Aortic smooth muscle cell (primary cell): ENCODE results near the gene SPTB.

GRCh38 chr14:63295116-63295945 lies 23.4 kb downstream of the GPHB5 start:
- RRBS, result no CpG with 5 or more reads among the region's 11 CpGs

GRCh38 chr14:63488083-63488610 lies 55.0 kb downstream of the PPP2R5E start:
- RRBS, result no CpG with 5 or more reads among the region's 3 CpGs

DNA sequence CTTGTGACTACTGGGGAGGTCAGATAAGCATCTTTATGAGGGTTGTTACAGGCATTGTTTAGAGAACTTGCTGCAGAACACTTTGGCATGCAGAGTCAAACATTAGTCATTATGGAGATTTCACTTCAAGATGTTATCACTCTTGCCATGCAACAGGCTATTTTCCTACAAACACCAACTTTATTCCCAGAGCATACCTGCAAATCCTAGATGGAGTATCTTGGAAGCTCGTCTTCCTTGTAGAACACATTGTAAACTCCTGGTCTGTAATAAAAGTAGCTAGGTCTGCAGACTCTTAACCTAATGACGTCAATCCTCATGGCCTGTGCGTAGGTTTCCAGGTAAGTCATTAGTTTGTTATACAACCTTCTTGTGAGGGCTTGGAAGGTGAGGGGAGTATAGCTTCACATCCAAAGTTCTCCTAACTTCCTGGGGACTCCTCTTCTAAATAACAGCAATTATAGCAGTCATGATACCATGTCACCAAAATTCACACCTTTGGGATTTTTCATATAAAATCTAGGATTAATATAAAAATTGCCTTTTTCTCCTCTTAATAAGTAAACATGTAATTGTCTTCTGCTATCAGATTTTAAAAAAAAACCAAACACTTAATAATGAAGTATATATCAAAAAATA lies 36.4 kb upstream of the WDR89 start:
- RRBS, result no CpG with 5 or more reads among the region's 3 CpGs

DNA sequence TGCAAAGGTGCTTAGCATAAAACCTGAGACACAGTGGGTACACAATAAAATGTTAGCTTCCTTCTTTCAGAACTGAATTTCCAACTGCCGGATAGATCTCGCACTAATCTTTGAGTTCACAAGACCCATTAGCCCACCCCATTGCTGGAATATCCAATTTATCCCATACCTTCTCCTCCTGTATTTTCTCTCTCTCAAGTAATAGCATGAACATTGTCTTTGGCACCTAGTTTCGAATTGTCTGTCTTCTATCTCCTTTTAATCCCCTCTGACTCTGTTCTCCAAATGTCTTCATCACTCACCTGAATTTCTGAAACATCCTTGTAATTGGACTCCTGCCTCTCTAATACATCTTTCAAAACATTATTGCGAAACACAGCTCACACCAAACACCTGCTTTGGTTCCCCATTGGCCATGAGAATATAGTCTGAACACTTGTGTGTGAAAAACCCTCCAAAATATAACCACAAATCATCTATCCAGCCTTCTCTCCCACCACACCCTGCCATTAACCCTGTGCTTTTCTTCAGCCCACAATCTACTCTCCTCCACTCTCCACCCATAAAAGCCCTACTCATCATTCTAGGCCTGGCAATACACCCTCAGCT lies 17.0 kb downstream of the SYNE2 start:
- RRBS, result no CpG with 5 or more reads among the region's 4 CpGs

GRCh38 chr14:64215990-64216700 lies 78.0 kb downstream of the ESR2 start:
- RRBS, result no CpG with 5 or more reads among the region's 16 CpGs

- RRBS, result no CpG with 5 or more reads among the region's 3 CpGs
Measured at GRCh38 chr14:64228590-64228838, 65.7 kb downstream of the ESR2 start.

DNA sequence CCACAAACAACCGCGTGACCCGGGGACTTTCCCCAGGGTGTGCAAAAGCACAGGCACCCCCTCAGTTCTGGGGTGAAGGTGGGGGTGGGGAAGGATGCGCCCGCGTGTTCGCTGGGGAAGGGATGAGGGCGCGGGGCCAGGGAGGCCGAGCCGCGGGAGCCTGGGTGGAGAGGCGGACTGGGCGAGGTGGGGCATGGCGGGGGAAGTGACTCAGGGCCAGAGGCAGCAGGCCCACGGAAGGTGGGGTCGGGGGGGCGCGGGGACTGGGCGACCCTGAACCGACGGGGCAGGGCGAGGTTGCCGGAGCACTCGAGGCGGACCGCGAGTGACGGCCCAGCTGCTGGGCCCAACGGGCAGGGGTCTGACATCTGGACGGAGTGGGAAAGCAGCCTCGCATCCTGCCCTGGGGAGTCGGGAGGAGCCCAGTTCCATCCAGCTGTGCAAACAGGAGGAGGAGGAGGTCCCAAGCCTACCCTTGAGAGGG lies 418 bp upstream of the ZBTB25 start:
- RRBS, result 0% methylated on average over 3 of the region's 33 CpGs

GRCh38 chr14:64508786-64509546 lies 4.4 kb downstream of the ZBTB1 start:
- RRBS, result no CpG with 5 or more reads among the region's 9 CpGs

DNA sequence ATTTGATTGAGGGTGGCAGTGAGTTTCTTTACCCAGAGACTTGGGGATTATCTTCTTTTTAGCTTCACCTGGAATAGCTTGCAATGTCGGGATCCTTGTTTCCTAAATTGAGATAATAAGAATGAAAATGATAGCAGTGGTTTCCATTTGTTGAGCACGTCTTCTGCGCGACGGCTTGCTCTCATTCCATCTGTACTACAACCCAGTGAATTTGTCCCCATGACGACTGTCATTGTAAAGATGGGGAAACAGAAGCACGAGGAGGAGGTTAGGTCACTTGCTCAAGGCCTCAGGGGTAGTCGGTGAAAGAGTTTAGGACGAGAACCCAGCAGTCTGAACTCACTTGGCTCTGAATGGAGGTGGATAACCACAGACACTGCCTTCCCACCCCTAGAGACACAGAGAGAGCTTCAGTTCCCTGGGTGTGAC lies 31.0 kb upstream of the PLEKHG3 start:
- RRBS, result no CpG with 5 or more reads among the region's 9 CpGs

- RRBS, result no CpG with 5 or more reads among the region's 18 CpGs
Measured at GRCh38 chr14:64681750-64682799, 22.1 kb upstream of the PLEKHG3 start.

DNA sequence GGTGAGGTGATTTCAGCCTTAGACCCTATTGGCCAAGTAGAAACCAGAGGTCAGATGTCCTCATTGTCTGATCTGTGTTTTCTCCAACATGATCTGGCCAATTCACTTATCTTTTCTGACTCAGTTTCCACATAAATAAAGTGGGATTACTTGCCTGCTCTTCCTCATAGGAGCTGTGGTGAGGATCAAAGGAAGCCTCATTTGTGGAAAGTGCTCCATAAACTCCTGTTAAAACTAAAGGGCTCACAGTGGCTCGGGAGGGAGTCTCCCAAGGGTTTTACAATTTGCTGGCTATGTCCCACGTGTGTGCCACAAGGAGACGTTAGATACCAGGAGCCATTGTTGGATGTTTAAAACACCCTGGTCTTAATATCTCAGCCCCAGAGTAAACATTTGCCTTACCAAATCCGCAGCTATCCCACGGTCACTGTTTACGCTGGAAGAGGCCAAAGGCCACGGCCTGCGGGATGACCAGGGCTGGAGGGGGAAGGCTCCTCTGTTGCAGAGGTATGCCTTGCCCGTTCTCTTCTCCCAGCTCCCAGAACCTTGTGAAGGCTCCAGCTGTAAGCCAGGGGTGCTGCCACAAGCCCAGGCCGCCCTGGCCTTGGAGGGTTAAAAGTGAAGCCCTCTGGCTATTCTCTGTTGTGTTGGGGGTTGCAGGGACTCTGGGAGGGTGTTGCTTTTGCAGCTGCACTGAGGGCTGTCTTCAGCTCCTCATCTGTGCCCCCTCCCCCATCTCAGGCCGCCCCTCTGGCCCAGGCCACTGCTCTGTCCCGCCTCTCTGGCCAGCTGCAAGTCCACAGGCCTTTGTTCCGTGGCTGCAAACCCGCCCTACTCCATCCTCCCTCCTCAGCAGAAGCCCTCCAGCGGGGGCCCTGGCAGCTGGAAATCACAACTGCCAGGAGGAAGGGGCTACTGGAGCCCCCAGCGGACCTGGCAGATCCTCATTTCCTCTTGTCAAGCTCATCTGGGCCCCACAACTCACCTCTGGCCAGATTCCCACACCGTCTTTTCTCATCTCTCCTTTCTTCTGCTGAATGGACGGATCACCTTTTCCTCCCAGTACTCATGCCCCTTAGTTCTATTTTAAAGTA lies 2.4 kb downstream of the PLEKHG3 start:
- RRBS, result no CpG with 5 or more reads among the region's 18 CpGs

GRCh38 chr14:64754568-64755343 lies 50.5 kb downstream of the PLEKHG3 start:
- RRBS, result no CpG with 5 or more reads among the region's 8 CpGs

GRCh38 chr14:64825326-64826319 lies 54.1 kb downstream of the SPTB start:
- RRBS, result 22% methylated on average over 4 of the region's 19 CpGs

GRCh38 chr14:64879142-64880352 lies at the start of gene SPTB:
TSS of gene SPTB (minus strand) at chr14:64879907.
- RRBS, result 2% methylated on average over 59 of the region's 106 CpGs

DNA sequence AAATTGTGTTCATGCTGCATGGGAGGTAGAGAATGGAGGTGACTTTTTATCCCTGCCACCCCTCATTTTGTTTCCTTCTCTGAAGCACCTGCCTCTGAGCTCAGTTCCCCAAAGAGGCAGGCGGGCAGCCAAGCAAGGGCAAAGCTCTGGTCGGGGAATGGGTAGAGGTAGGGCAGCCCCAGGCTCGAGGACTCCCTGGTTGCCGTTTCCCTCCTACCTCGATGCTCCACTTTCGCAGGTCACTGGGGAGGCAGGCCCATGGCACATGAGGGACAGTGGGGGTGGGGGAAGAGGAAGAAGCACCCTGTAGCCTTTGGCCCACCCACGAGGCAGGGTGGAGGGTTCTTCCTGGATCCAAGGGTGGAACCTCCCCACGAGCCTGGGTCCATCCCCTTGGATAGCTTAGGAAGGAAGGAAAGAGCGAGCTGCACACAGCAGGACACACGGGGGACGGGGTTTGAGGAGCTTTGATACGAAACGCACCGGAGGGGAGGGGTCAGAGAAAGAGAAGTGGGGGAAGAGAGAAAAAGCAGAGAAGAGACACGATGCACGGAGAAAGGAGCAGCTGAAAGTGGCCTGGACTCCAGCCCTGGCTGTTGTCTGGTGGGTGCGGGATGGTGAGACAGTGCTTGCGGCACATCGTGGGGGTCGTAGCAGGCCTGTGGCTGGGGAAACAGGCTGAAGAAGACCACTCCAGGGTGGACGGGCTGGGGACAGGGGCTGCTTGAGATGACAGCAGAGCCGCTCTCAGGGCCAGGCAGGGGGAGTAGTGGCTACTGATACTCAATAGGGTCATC lies 5.1 kb upstream of the GPX2 start:
- RRBS, result no CpG with 5 or more reads among the region's 22 CpGs

GRCh38 chr14:64948255-64948798 lies 5.8 kb upstream of the GPX2 start:
- RRBS, result no CpG with 5 or more reads among the region's 16 CpGs

GRCh38 chr14:64950219-64950659 lies 7.7 kb upstream of the GPX2 start:
- RRBS, result no CpG with 5 or more reads among the region's 6 CpGs

- RRBS, result no CpG with 5 or more reads among the region's 4 CpGs
Measured at GRCh38 chr14:64960938-64961343, 11.2 kb downstream of the RAB15 start.

DNA sequence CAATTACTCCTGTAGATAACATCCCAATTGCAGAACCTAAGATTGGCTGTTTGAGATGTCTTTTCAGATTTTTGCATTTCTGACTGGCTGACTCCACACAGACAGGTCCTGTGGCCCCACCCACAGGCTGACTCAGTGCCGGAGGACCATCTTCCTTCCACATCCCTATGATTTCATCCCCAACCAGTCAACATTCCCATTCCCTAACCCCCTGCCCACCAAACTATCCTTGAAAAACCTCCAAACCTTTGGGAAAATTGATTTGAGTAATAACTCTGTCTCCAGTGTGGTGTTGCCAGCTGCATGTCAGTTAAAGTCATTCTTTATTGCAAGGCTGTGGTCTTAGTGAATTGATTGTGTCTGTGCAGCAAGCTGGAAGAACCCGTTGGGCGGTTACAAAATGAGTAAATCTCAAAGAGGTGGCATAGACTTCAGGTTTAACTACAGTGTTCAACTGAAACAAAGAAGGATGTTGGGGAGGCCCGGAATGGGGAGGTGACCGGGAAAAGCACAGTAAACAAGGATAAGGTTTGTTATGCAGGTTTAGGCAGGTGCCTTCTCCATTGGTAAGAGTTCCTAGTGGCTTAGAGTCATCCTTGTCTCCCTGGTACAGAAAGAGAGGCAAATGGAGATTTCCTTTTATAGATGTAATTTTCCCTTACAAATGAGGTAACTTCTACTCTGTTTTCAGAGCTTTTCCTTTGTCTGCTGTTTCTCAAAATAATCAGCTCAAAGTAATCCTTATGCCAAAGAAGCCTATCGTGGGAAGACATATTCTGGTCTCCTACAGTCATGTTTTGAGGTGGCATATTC lies 10.7 kb downstream of the FNTB start:
- RRBS, result 70% methylated on average over 1 of the region's 6 CpGs

- RRBS, result no CpG with 5 or more reads among the region's 11 CpGs
Measured at GRCh38 chr14:65206500-65207492, 104.5 kb upstream of the MAX start.